Measurements from ENCODE around the genes RPA3 and NDUFA4.

- CAGE, long polyA plus RNA, result no peak
- RRBS, result no CpG with 5 or more reads among the region's 24 CpGs
Observed at GRCh38 chr7:5597669-5598728, 5.4 kb downstream of the FSCN1 start.

DNA sequence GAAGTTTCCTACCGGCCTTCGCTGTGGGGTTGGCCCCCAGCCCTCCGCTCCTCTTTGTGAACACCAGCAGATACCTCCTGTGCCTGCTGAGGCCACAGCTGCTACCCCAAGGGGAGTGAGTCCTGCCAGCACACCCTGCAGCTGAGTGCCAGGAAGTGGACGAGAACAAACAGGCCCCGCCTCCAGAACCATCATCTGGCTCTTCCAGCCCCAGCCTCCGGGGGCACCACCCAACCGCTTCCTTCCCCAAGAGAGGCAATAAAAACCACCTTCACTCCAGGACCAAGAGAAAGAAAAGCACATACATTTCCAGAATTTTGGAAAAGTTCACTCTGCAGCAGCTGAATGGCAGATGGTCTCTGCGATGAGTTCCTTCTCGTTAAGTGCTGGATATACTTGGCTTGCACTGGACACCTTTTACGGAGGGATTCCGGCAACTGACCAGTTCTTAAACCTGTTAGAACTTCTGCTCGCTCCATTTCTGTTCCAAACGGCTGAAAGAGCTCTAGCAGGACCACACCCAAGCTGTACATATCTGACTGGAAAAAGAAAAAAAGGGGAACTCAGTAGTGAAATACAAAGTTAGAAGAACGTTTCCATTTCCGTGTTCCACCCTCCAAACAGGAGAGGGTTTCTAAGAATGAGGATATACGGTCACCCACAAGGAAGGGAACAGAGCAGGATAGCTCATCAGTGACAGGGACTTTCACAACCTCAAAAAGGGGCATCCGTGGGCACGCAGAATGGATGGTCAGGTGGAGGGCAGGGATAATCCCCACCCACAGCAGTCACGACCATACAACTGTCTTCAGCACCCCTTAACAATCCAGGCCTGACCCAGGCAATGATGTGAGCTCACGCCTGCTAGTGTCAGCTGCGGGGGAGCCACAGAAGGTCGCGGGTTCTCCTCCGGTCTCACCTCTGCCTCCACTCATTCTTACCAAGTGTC is 4.5 kb upstream of the ANKRD61 start:
- CAGE, long polyA plus RNA, result no peak
- RRBS, result no CpG with 5 or more reads among the region's 24 CpGs

DNA sequence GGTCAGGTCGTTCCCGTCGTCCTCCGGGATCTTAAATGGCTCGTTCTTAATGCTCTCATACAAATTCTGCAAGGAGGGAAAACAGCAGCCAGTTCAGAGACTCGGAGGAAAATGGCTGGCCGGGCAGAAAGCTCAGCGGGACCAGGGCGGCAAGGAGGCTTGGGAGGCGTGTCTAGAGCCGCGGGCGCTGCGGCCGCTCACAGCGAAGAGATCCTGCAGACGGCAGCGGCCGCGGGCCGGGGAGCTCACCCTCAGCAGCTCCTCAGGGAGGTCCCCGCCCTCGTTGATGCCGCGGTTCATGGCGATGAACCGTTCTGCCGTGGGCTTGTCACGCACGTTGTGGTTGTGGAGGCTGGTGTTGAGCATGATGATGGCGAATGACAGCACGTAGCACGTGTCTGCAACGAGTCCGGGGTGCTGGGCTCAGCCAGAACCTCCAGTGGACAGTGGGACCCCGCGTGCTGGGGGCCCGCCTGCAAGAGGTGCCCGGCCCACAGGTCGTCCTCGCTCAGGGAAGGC is 65.9 kb downstream of the USP42 start:
- CAGE, long polyA plus RNA, result no peak
- RRBS, result 74% methylated on average over 12 of the region's 41 CpGs

GRCh38 chr7:6243051-6243770 is 29.2 kb downstream of the CYTH3 start:
- CAGE, long polyA plus RNA, result no peak
- RRBS, result no CpG with 5 or more reads among the region's 7 CpGs

GRCh38 chr7:6399691-6400438 is 25.5 kb downstream of the RAC1 start:
- CAGE, long polyA plus RNA, result no peak
- RRBS, result no CpG with 5 or more reads among the region's 6 CpGs

DNA sequence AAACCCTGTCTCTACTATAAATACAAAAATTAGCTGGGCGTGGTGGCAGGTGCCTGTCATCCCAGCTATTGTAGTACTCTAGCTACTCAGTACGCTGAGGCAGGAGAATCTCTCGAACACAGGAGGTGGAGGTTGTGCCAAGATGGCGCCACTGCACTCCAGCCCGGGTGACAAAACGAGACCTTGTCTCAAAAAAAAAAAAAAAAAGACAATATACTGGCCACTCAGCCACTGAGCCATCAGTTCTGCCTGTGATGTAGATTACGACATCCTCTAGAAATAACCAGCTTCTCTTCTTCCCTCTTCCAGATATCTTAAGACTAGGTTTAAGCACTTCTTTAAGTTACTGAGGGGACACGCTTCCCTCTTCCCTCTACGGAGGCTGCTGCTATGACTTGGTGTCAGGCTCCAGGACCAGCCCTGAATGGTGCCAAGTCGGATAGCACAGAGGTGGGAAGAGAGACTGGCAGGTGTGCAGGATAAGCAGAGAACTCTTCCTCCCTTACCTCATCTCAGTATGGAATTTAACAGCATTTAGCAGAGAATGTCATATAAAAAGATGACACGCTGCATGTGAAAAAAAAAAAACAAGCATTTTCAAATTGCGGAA is 14.0 kb downstream of the DAGLB start:
- CAGE, long polyA plus RNA, result no peak
- RRBS, result no CpG with 5 or more reads among the region's 12 CpGs

DNA sequence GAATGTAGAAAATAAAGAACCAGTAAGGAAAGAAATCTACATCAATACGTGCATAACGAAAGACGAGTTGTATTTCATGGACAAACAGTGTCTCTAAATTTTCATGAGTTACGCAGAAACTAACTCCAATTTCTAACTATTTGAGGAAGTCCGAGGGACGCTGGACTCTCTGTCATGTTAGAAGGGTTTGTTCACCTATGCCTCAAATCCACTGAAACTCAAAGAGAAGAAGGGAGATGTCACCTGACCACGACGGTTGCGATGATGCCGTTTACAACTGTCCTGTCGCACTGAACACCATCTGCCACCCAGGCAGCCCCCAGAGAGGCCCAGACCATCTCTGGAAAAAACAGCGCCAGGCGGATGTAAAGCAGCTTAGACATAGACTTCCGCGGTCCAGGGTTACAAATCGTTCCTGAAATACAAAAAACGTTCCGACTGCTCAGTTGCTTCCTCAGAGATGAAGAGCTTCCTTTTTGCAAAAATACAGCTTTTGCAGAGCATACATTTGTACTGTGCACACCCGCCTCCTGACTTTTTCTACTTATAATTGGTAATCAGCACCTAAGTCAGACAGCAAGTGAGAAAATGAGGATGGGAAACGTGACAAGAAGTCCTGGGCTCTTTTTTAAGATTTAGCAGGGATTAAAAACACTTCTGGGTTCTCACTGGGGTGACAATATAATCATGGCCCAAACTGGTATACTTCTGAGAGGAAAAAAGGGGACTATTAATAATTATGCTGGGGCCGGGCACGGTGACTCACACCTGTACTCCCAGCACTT is 11.4 kb downstream of the DAGLB start:
- CAGE, long polyA plus RNA, result no peak
- RRBS, result no CpG with 5 or more reads among the region's 22 CpGs

GRCh38 chr7:7513243-7513528 is 22.5 kb downstream of the COL28A1 start:
- CAGE, long polyA plus RNA, result no peak
- RRBS, result no CpG with 5 or more reads among the region's 1 CpG

- CAGE, long polyA plus RNA, result no peak
- RRBS, result no CpG with 5 or more reads among the region's 4 CpGs
Observed at GRCh38 chr7:7639325-7639804, 1.2 kb upstream of the UMAD1 start.

DNA sequence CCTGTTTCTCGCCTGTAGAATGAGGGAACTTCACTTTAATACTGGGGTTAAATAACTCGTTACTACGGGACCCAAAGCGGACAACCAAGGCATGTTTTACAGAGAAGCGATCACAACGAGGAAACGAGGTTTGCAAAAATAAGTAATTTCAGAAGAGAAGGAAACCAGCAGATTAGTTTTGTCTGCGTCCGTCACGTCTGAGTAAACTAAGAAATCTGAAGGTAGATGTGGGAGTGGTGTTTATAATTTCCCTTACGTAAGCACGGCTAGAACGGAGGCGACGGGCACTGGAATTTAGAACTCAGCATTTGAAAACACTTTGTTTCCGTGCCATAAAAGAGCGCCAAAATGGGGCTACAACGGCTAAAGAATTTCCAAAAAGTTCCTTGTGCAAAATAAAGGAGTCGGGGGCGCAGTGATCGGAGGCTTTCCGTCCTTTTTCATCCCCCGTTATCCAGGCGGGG is 715 bp upstream of the UMAD1 start:
- CAGE, long polyA plus RNA, result no peak
- RRBS, result no CpG with 5 or more reads among the region's 24 CpGs

GRCh38 chr7:7641436-7641815 is 874 bp downstream of the UMAD1 start:
- CAGE, long polyA plus RNA, result no peak
- RRBS, result no CpG with 5 or more reads among the region's 12 CpGs

GRCh38 chr7:7687746-7688354 is 30.6 kb downstream of the RPA3 start:
- CAGE, long polyA plus RNA, result no peak
- RRBS, result no CpG with 5 or more reads among the region's 2 CpGs

- CAGE, long polyA plus RNA, result no peak
- RRBS, result no CpG with 5 or more reads among the region's 2 CpGs
Observed at GRCh38 chr7:7718329-7719056, at the start of gene RPA3. RPA3 (minus strand) TSS chr7:7718607.

GRCh38 chr7:7816079-7816447 is 97.7 kb upstream of the RPA3 start:
- CAGE, long polyA plus RNA, result no peak
- RRBS, result no CpG with 5 or more reads among the region's 6 CpGs

DNA sequence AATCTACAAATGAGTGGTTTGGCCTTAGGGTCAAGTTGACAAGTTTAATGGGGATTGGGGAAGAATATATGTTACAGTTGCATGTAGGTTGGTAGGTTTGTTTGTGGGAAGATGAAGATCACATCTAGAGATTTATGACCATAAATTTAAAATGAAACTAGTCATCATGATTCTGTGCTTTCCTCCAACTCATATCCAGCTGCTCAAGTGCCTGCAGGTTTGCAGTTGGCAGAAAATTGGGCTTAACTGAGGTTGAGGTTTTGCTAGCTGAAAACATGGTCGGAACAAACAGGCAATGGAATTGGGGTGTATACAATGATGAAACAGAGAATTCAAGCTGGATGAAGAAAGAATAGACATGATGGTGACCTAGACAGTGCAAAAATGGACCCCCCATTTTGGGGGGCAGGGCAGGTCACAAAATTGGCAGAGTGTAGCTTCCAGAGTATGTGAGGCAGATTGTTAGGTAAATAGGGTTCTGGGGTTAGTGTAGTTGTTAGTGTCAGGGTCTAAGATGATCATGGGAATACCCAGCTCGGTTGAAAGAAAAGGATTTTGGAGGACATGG is 121.4 kb upstream of the RPA3 start:
- CAGE, long polyA plus RNA, result no peak
- RRBS, result no CpG with 5 or more reads among the region's 2 CpGs

DNA sequence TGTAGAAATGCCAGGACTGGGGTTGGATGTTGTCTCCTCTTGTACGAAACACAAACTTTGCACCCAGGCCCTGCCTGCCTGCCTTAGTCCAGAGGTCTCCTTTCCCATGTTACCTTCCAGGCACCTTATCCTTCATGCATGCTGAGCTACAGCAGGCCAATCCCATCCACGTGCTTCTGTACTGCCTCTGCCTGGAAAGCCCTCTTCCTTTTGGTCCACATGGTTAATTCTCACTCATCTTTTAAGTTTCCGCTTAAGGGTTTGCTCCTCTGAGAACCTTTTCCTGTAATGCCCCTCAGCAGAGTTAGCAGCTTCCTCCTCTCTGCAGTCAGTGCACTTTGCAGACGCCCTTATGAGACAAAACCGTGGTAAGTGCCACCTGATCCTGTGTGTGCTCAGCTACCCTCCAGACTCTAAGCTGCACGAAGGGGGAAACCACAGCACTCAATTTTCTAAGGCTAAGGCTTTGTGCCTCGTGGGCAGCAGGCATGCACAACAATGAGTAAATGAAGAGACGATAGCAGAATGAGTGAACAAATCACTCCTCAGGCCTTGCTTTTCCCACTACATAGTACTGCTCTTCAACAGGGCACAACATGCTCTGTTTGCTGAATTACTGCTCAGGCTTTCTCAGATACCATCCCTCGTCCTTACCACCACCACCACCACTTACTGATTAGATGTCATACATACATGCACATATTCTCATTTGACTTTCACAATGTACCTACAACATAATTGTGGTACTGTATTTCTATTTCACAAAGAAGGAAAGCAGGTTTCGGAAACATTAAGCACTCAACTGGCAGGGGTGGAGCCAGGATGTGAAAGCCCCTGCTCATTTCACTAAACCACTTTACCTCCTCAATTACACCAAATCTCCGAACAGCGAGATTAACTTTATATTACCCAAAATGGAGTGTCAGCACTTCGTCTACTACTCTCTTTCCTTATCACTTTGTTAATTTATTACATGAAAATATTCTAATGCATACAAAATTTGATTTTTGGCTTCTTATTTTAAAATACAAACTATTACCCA is 85.5 kb downstream of the ICA1 start:
- CAGE, long polyA plus RNA, result no peak
- RRBS, result no CpG with 5 or more reads among the region's 13 CpGs

GRCh38 chr7:8254489-8254993 is 7.4 kb downstream of the ICA1 start:
- CAGE, long polyA plus RNA, result no peak
- RRBS, result no CpG with 5 or more reads among the region's 4 CpGs

DNA sequence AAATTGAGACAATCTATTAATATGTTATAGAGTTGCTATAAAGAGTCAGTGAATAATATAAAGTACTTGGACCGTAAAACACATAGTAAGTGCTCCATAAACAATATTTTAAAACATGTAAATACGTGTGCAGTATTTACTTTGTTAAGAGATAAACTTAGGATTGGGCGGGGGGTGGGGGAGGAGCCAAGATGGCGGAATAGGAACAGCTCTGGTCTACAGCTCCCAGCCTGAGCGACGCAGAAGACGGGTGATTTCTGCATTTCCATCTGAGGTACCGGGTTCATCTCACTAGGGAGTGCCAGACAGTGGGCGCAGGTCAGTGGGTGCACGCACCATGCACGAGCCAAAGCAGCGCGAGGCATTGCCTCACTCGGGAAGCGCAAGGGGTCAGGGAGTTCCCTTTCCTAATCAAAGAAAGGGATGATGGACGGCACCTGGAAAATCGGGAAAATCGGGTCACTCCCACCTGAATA is 81.8 kb upstream of the NXPH1 start:
- CAGE, long polyA plus RNA, result no peak
- RRBS, result no CpG with 5 or more reads among the region's 18 CpGs

DNA sequence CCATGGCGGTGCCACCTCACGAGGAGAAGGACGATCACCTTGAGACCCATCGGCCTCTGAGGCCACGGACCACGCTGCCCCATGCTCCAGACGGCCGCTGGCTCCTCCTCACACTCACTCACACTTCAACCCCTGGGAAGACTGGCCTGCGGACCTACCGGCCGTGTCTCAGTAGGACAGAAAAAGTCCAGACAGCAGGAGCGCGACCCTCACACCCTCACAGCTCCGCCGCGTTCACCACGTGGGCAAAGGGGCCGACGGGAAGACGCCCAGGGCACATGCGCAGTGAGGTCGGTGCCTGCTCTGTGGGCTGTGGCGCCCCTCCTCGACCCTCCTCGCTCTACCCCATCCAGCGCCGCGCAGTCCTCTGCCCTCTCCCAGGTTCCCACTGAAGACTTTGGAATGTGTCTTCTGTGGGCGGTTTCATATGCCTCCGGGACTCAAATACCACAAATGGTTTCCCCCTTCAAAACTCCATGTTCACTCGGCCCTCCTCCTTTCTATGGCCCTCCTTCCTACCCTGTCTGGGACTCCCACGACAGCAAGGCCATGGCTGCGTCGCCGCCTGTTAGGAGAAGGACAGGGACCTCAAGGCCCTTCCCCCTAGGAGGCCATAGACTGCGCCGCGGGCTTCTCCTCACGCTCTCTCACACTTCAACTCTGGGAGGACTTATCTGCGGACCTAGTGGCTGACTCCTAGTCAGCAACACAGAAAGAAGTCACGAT is 160.1 kb downstream of the NDUFA4 start:
- CAGE, long polyA plus RNA, result no peak
- RRBS, result no CpG with 5 or more reads among the region's 41 CpGs

DNA sequence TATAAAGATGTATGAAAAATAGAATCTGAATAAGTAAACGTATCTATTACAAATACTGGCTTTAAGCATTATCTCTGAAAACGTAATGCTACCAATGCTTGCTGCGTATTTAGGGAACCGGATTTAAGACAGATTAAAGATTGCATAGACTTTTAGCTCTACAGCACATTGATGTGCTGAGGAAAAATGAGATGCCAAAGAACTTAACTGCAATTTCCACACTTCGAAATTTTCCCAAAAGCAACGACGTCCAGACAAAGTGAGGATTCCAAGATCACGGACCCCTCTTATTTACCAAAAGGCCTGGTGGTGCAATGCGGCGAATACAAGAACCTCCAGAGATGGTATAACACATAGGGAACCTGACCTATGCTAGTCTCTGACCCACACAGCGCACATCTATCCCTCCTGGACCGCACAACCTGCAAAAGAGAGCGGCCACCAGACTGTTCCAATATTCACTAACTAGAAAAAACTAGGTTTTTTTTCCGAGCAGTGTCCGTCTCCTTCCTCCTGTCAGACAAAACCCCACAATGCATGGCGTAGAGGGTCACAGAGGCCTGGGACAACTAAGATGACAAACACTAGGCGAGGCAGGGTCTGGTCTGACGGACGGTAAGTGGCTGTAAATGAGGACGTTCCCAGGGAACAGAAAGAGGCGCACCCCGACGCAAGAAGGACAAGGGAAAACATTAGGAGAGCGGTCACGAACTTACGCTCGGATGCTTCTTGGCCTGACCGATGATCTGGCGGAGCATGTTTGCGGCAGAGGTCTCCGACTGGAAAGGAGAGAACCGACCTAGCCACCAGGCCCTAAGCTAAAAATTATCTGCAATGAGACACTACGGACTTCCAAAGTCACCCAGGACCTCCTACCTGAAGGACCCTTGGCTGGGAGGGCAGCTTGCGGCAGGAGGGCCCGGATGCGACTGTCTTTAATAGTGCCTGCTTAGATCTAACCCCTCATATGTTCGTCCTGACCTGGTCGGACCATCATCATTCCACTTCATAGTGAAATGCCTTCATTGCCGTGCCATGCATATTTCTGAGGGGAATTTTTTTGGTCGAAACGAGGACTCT is at the start of gene NDUFA4:
Gene NDUFA4, minus strand, starts transcription at position 854 of the 1,080 bp plus-strand sequence.
- CAGE, long polyA plus RNA, result start-site peak on the minus strand centred at position 855 of the sequence, 50 bp wide, 822 and 765 reads in 2 replicates
- RRBS, result no CpG with 5 or more reads among the region's 41 CpGs

Data from BJ (cell line).